Vermiform appendix (tissue), 1 donor: ENCODE measurements around a stretch of chr12.

GRCh38 chr12:62345532-62345923 is 85.3 kb downstream of the USP15 start:
- PRO-cap, result no peak

- PRO-cap, result no peak
Observed at GRCh38 chr12:62487976-62488328, 21.3 kb downstream of the MON2 start.

GRCh38 chr12:62702645-62703337 is 232.2 kb downstream of the PPM1H start:
- PRO-cap, result no peak

DNA sequence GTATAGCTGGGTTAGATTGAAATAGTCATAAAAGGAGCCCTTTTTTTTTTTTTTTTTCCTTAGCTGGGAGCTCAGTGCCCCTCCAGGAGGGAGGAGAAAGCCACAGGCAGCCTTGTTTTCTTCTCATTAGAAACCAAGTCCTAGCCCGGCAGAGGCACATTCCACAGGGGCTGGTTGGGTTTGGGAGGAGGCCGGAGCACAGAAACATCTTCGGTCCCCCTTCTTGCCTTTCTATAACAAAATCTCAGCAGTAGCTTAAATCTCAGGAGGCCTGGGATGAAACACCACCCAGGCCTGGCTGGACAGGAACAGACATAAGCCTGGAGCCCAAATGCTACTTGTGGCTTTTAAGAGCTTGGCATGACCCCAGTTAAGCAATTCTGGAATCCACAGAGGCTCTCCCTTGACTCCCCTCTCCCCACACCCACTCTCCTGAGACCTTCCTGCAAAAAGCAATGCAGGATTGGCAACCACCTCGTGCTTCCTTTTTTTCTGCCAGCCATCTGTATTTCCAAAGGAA is 231.6 kb downstream of the PPM1H start:
- PRO-cap, result no peak

- PRO-cap, result no peak
Observed at GRCh38 chr12:62834327-62834974, 100.5 kb downstream of the PPM1H start.

DNA sequence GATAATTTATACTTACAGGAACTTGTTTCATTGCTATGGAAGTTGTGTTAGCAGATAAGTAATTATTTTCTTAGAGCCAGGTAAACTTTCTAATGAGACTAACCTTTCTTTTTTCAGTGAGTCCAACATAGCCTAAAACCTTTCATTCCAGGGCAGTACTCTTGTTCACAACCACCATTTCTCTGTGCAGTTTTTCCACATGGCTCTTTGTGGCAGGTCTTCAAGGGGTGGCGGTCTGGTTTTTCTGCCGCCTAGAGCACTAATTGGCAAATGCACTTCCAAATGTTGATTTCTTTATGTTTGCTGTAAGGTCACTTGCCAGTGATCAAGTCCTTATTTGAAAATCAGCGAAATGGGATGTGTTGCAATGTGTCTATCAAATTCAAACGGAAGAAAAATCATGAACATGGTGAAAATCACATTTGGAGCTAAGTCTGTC is 1.7 kb downstream of the SRGAP1 start:
- PRO-cap, result no peak

GRCh38 chr12:63940190-63940844 is 95.8 kb downstream of the SRGAP1 start:
- PRO-cap, result no peak

DNA sequence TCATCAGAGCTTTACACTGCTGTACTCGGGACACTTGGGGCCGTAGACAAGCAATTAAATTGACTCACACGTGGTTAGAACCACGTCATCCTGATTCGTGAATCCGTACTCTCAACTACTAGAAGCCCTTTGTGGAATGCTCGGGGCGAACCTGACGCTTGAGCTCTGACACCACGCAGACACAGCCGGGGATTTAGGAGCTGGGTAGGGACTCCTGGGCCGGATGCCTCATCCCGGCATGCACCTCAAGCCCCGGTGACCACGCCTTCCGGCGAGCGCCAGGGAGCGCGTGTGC is 231 bp upstream of the XPOT start:
- PRO-cap, result bidirectional peak, plus-strand start outside the sequence, minus-strand start at position 181 of the sequence

DNA sequence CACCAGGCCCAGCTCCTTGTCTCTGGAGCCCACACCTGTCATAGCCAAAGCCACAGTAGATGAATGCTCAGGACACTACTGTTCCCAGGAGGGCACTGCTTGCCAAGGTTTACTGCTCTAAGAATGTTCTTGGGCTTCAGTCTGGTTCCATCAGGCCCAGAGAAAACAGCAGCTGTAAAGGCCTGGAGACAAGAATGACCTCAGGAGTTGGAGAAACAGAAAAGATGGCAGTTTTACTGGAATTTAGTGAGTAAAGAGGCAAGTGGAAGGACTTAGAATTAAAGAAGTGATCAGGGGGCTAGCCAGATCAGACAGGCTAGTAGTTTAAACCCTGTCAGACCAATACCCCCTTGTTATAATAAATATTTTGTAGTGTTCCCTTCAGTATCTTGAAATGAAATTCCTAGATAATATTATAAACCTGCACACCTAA is 17.9 kb downstream of the TBK1 start:
- PRO-cap, result no peak

- PRO-cap, result no peak
Observed at GRCh38 chr12:64695784-64696611, 63.2 kb downstream of the GNS start.

DNA sequence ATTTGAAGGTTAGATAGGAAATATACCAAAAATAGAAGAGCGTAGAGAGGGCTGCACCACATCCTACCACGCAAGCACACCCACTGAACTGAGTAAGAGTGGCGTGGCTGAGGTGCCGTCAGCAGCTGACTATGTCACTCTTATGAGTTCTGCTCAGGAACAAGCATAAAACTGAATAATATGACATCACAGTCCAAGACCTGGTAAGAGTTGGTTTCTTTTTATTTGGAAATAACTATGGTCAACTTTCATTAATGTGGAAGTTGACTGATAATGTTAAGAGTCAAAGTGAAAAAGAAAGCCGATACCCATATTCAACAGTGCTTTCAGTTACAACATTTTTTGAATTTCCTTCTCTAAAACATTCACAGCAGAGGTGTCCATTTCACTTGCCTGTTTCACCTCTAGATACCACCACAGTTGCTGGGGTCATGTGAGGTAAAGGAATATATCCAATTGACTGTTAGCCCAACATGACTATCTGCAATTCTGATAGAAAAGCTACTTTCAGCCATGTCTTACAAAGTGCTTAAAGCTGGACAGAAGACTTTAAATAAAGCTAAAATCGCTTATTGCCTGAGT is 44.6 kb downstream of the GNS start:
- PRO-cap, result no peak

DNA sequence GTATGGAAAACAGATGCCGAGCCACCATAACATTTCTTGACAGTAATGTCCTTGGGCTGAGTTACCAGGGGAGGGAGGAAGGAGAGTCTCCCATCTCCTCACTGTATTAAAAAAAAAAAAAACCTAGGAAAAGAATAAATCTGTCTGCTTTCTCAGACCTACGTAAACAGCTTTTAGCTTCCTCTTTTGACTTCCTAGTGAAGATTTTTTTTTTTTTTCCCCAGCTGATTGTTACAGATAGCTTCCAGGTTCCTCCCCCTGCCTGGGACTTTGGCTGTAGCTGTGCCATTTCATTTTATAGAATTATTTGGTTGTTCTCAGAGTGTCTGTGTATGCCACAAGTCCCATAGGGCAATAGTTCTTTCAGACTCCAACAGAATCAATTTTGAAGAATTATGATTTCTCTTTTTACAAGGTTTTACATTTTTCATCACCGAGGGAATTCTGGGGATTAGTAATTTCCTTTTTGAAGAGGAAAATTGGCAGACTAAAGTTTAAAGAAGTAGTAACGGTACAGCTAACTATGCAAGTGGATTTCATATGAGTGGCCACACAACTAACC is 23.1 kb upstream of the GNS start:
- PRO-cap, result bidirectional peak, plus-strand start at position 306 of the sequence, minus-strand start at position 108 of the sequence

GRCh38 chr12:65181754-65182047 is 12.3 kb downstream of the LEMD3 start:
- PRO-cap, result no peak

GRCh38 chr12:65335092-65335858 is 56.8 kb downstream of the MSRB3 start:
- PRO-cap, result no peak

GRCh38 chr12:65631530-65632626 is 192.4 kb upstream of the HMGA2 start:
- PRO-cap, result no peak

DNA sequence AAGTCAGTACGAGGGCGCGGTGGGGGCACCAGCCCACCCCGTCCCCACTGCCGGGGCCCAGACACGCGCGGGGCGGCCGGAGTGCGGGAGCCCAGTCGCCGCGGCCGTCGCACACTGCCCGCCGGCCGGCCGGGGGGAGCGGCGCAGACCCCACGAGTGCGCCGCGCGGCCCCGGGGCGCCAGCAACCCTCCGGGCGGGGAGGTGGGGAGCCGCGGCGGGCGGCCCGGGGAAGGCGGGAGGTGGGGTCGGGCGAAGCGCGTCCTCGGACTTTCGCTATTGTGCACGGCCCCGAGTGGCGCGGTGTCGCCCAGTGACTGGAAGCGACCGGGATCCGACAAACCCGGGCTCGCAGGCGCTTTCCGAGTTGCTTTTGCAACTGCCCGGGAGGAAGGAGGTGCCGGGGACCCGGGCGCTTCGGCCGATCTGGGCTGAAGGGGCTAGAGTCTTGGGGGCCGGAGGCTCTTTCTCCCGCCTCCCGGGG is 1.1 kb downstream of the HMGA2 start:
- PRO-cap, result no peak

- PRO-cap, result no peak
Observed at GRCh38 chr12:65826537-65827440, 2.5 kb downstream of the HMGA2 start.

DNA sequence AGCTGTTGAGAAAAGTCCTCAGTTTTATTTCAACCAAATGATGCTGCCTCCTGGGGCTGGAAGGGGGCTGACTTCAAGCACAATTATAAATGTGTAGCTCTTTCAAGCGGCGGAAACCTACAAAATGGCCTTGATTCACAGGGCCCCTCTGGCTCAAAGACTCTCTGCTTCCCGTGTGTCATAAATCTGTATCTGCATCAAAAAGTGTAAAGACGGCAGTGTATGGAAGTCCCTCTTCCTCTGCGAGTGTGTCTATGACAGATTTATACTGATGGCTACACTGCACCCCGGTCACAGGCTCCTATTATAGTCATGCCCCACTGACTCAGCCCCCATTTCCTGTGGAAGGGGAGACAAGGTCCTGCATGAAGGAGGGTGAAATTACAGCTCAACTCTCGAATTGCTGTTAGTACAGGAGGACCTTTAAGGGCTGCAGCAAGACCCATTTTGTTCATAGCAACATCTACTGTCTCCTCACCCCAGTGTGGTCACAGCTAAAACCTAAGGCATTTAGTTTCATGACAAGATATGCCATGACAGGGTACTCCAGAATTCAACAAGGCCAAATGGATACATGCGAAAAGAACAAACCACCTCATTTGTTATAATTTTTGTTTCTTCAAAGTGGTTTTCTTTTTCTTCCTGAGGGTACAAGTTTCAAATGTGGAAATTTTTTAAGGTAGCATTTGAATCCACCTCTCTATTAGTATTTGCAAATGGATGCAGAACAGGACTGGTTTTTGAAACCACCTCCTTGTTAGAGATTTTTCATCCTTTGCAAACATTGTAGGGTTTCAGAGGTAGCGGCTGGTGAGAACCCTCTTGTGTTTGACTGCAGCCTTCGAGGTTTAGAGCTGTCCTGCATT is 68.7 kb downstream of the HMGA2 start:
- PRO-cap, result no peak

GRCh38 chr12:65926388-65927042 is 102.2 kb downstream of the HMGA2 start:
- PRO-cap, result no peak

GRCh38 chr12:67023523-67024470 is 245.4 kb upstream of the CAND1 start:
- PRO-cap, result no peak